Neural cell (in vitro differentiated cells): Measurements from ENCODE around the genes KCNJ9 and ITLN2.

DNA sequence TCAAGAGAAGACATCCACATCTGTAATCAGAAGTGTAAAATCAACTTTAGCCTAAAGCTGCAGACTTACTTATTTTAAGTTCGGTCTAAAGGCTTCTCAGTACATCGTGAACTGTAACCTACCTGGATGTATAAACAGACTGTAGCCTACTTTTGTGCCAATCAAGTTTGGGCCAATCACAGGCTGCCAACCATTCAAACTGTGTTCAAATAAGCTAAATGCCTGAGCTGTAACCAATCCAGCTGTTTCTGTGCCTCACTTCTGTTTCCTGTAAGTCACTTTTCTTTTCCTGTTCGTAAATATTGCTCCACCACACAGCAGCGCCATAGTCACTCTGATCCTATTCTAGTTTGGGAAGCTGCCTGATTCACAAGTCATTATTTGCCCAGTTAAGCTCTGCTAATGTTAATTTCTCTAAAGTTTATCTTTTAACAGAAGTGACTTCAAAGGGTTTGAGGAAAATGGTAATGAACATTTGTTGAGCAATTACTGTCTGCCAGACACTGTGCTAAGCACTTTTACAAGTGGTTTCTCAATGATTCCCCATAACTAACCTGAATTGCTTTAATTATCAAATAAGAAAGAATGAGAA is 37.5 kb upstream of the SLAMF9 start:
- RAMPAGE, long total RNA = no peak

- RAMPAGE, long total RNA = no peak
Measured at GRCh38 chr1:160081250-160081821, at the start of gene KCNJ9. Gene KCNJ9, plus strand, starts transcription at chr1:160081538.

- RAMPAGE, long total RNA = no peak
Measured at GRCh38 chr1:160192888-160193544, 2.6 kb downstream of the CASQ1 start.

DNA sequence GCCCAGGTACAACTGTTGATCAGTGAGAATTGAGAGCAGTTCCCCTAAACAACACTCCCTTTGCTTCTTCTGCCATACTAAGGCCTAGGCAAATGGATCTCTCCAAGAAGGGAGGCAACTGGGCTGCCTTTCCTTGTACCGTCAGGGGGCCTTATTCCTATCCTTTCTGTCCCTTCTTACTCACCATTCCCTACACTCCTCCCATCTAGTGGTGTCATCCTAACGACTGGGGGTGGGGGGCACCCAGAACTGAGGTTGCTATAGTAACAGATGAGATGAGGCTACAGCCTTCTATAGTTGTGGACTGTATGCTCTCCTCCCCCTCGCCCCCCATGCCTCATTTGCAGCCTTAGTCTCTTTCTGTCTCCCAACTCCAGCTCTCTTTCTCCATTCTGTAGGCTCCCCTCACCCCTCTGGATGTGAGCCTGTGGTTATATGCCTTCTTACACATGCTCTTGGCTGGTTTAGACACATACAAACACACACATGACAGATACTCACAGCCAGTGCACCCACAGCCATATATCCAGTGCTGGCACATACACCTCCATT is 3.6 kb downstream of the PEA15 start:
- RAMPAGE, long total RNA = no peak

- RAMPAGE, long total RNA = no peak
Measured at GRCh38 chr1:160213463-160214415, 8.6 kb downstream of the PEA15 start.

DNA sequence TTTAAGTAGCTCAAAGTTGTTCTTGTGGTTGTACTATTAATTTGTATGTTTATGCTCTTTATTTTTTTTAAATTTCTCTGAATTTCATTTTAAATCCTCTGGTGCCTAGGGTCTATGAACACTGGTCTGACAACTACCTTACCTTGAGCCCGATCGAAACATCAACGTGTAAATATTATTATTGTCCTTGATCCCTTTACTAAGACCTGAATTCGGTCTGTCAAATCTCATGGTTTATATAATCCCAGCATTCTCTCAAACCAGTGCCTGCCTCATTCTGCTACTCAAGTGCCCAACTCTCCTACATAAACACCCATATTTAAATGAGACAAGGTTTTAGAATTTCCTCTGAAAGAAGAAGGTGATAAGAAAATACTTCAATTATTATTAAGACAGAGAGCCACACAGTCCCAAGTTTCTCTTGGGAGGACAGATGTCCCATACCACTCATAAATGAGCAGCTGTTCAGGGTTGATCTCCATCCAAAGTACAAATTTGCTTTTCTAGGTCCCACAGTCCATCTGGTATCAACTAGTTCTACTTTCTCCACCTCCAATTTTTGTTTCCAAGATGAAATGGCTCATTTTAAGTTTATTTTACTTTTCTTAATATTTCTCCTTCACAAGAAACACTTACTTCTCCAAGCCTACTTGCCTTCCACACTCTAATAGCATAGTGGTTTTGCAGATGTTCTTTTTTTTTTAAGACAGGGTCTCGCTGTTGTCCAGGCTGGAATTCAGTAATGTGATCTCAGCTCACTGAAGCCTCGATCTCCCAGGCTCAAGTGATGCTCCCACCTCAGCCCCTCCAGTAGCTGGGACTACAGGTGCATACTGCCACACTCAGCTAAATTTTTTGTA is 11.3 kb downstream of the DCAF8 start:
- RAMPAGE, long total RNA = no peak

DNA sequence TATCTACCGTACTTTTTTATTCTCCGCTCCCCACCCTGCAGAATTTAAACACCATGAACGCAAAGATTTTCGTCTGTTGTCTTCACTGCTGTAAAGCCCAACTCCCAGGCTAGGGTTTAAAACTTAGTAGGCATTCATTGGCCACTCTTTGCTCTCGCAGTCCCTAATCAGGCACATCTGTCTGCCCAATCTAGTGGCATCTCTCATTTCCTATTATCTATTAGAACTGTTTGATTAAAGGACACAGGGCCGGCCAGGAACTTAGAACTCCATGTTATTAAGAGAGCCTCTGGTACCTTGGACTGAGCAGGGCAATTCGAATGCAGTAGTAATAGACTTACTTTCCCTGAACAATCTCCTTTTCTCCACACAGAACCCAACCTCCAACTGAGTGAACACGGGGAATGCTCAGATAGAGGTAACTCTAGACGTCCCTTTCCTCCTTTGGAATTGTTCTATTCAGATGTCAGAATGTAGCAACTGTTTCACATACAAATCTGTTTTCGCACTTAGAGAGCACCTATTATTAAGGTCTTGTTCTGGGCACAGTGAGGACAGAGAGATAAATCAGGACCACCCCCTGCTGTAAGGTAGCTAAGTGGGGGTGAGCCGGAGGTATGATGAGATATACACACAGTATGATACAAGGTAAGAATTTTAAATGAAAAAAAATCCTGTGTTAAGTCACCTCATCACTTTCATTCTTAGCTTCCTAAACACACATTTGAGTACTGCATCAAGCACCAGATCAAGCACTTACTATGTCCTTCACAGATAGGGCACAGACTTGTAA is 1.2 kb upstream of the PEX19 start:
- RAMPAGE, long total RNA = no peak

DNA sequence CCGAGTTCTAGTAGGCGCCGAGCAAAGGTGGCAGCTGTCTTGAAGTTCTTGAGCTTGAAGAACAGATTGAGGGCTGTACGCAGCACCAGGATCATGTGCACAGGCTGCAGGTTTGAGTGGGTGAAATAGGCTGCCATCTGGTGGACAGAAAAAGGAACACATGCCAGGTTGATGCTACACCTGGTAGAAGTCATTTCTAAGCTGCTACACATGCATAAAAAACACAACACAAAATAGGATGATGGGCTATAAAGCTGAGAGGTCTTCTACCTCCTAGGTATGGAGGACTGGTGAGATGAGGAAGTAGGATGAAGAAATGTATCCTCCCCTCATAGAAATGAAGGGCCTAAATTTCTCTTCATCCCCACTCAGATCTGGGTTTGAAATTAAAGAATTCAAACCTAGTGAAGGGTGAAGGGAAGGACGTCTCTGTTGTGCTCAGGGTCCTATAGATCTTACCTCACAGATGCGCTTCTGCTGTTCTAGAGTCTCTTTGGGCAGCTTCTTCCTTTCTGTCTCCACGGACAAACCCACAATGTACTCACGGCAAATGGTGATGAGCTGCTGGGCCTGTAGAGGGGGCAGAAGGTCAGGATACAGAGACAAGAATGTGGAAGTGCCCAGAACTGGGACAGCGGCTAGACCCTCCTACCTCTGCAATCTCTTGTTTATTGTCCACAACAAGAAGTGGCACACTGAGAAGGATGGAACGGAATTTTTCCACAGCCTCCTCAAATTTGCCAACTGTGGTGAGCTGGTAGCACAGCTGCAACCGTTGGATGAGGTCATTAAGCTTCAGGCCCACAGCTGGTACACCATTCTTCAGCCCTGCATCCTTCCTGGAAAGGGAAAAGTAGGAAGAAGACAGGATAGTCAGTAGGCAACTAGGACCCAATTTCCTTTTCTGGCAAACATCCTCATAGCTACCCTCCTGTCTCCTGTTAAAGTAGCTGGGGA is 6.7 kb upstream of the PEX19 start:
- RAMPAGE, long total RNA = no peak

GRCh38 chr1:160346956-160347290 is 3.7 kb downstream of the NCSTN start:
- RAMPAGE, long total RNA = no peak

- RAMPAGE, long total RNA = no peak
Measured at GRCh38 chr1:160641312-160641934, 5.4 kb downstream of the SLAMF1 start.

GRCh38 chr1:160714087-160714935 is 2.7 kb upstream of the CD48 start:
- RAMPAGE, long total RNA = no peak

DNA sequence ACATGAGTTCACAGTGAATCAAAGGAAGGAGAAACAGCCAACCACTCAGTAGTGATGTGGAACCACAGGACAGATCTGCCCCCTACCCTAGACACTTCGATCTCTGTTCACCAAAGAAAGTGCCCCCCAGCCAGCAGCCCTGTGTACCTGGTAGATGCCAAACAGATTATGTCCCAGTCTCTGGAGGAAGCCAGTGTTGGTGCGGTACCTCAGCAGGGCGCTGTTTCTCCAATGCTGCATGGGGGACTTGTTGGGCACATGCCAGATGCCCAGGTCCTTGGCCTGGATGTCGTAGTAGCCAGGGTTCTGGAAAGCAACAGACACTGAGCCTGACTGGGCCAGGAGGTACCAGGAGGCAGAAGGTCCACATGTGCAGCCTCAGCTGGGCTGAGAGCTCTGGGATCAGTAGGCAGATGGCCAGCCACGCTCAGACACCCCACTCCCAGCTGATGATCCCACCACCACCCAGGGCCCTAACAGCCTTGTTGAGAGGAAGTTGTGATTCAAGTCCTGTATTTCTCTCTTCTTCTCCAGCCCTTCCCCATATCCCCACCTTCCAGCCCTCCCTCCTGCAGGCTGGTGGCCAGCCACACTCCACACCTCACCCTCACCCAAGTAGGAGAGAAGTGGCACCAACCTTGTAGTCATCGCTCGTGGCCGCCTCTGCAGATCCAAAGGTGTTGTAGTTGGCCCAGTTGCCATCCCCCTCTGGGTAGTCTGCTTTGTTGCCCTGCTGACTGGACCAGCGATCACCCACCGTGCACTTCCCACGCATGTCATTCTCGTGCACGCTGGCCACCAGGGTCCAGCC is 4.0 kb downstream of the ITLN2 start:
- RAMPAGE, long total RNA = no peak

DNA sequence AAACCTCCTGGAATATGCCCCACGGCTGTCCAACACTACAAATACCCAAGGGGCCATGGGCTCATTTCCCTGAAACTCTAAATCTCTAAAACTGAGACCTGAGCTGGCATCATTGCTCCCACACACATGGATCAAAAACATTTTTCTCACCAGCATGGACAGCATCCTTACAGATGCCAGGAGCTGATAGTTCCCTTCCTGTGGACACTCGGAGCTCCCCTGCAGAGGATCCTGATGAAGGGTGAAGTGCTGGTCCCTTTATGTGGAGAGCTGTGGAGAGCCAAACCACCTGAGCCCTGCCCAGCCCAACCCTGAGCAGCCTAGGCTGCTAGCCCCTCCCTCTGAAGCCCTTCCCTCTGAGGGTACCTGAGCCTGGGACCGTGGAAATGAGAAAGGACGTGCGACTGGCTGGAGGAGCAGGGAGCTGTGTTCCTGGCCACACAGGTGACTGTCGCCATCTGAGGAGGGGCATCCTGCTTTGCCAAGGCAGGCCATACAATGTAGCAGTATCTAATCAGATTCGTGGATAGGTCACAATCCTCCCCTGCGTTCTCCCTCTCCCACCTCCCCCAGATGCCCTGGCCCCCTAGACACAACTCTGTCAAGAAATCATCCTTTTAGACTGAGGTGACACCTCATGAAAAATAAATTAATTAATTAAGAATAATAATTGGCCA is at the start of gene ITLN2:
TSS of gene ITLN2 (minus strand) at position 233 of the 677 bp plus-strand sequence.
- RAMPAGE, long total RNA = no peak

DNA sequence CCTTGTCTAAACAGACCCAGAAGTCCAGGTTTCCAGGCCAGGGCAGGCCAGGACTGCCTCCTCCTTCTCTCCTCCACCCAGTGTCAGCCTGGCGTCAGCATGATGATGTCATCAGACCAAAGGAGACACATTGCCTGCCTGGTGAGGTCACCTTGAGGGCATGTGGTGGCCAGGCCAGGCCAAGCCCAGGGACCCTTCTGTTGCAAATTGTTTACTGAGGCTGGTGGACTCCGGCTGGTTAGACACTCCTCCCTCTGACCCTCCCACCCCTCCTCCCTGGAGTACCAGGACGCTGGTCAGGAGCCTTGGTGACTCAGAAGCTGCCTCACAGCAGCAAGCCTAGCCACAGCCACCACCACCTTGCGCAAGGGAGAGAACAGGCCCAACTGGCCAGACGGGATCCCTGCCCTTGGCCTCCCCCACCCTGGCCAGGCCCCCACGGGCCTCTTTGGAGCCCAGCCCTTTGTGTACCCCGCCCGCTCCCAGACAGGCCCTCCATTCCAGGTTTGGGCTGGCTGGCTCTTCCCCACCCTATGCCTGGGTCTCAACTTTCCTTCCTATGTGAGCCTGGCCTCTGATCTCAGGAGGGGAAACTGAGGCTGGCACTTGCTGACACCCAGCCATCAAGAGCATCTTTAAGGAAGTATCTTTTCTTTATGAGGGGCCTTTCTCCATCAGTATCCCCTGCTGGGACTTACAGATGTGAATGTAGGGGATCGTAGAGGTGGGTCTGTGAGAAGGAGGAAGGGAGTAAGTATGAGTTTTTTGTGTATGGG is 5.8 kb downstream of the NECTIN4 start:
- RAMPAGE, long total RNA = no peak

GRCh38 chr1:161158305-161158915 is 890 bp upstream of the USP21 start:
- RAMPAGE, long total RNA = no peak

GRCh38 chr1:161166914-161167362 is 712 bp downstream of the PPOX start:
- RAMPAGE, long total RNA = no peak

GRCh38 chr1:161172783-161173825 is 4.2 kb downstream of the B4GALT3 start:
- RAMPAGE, long total RNA = no peak

- RAMPAGE, long total RNA = no peak
Measured at GRCh38 chr1:161199960-161201036, 1.4 kb upstream of the ADAMTS4 start.

GRCh38 chr1:161201037-161201200 is 1.2 kb upstream of the NDUFS2 start:
- RAMPAGE, long total RNA = no peak

DNA sequence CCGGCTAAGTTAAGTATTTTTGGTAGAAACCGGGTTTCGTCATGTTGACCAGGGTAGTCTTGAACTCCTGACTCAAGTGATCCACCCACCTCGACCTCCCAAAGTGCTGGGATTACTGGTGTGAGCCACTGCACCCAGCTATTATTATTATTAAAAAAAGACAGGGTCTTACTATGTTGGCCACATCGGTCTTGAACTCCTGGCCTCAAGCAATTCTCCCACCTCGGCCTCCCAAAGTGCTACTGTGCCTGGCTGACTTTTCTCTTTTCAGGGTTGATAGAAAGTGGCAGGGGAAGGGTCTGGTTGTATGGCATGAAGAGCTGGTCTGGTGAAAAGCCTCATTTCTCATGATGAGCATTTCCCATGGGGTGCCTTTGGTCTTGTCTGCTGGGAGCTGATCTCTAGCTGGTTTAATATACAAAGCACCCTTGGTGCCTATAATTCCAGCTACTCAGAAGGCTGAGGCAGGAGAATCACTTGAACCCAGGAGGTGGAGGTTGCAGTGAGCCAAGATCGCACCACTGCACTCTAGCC is 724 bp downstream of the FCER1G start:
- RAMPAGE, long total RNA = no peak